OVCAR3 (cell line): ENCODE results near the gene ZBTB18.

- RRBS = no CpG with 5 or more reads among the region's 4 CpGs
These were observed at the start of gene ZBTB18 for GRCh38 chr1:244050883-244051440. ZBTB18 (plus strand) TSS chr1:244051283.

GRCh38 chr1:244053343-244053708 lies 2.2 kb downstream of the ZBTB18 start:
- RRBS = no CpG with 5 or more reads among the region's 7 CpGs

DNA sequence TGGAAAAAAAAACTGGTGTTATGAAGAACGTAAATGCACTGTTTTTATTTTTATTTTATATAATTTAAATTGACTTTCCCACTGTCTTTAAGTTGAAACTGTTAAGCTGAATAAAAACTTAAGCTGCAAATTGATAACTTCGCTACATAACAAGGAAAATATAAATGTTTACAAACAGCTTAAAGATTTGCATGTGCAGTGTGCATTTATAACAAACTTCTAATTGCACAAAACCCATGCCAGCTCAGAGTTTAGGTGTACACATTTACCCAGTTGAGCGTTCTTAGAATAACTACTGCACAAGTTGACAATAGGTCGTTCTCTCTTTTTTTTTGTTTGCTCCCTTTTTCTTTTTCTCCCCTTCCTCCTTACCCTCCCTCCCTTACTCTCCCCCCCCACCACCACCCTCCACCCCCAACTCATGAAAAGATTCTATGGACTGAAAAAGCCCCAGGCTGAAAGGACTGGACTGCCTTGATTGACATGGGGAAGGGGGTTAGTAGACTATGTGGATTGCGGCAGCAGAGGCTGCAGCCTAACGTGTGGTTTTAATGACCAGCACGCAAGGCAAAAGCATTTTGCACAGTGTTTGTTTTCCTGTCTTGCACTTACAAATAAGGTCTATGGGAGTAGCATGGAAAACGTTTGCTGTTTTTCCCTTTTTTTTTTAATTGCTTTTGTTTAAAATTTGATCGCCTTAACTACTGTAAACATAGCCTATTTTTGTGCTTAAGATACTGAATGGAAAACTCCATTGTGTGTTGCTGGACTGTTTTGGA lies 5.4 kb downstream of the ZBTB18 start:
- RRBS = no CpG with 5 or more reads among the region's 9 CpGs

DNA sequence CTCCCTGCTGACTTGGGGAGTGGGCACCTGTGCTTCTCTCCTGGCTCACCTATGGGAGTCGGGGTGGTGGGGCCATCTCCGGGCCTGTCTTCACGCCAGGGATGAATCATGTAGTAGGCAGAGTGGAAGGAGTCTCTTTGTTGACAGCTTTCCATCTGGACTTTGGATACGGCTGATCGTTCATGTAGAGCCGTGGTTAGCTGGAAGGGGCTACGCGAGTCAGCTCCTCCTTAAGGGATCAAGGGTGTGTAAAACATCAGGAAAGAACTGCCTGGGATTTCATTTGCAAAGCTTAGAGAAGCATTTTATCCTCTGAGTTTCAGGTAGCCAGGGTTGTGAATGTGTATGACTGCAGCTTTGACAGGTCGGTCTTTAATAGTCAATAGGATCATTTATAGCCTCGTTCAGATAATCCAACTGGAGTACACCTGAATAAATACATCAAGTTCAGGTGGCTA lies 14.4 kb downstream of the ZBTB18 start:
- RRBS = no CpG with 5 or more reads among the region's 10 CpGs

DNA sequence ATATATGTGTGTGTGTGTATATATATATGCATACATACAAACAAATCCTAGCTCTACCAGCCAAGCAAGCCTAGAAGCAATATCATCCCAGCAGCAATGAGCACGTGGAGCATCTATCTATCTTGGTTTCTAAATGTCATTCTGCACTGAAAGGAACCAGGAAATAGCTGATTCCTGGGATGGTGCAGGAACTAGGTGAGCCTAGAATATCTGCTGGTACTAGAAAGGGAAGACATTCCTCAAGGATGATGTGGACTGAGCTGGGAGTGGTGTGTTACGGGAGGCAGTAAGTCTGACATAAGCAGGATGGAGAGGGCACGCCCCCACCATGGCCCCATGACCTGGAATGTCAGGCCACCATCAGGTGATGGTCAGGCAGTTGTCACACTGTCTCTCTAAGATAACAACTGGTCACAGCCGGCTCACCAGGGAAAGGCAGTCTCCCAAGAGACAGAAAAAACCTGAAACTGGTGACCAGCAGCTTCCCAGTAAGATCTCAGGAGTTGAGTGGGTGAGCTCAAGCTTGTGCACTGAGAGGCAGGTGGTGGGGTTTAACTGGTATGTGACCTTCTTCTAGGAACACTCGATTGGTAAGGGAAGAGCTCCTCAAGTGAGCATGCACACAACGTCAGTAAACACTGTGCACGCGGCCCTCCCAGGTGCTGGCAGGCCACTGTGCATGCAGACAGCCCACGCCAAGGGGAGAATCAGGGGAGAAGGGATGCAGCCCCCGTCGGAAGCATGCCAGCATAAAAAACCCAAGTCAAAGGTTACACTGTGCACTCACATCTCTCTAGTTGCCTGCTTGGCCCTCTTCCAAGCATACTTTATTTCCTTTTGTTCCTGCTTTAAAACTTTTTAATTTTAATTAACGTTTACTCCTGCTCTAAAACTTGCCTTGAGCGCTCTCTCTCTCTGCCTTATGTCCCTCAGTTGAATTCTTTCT lies 49.4 kb upstream of the C1orf100 start:
- RRBS = no CpG with 5 or more reads among the region's 13 CpGs

DNA sequence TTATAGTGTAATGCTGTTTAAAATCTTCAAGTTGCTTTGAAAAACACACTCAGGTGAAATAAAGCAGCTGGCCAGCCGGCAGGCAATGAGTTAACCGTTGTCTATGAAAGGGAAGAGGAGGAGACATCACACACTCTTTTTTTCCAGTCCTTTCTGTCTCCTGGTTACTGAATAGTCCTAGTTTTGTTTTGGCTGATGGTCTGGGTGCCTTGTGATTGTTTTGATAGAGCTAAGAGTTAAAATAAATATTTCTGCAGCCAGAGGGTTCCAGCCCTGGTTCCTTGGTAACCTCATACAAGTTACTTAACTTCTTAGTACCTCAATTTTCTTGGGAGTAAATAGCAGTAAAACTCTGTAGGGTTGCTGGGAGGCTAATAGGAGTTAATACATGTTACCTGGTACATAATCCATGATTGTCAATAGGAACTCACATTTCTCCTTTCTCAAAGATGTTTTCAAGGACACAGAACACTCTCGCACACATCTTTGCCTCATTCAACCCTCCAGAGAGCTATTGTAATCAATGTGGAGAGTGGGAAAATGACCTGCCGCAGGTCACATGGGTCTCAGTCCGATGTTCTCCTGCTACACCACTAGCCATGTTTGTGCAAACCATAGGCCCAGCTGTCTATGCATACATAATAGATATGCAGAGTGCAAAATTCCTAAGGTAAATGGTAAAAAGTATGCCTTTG lies 9.8 kb downstream of the C1orf100 start:
- RRBS = no CpG with 5 or more reads among the region's 5 CpGs

GRCh38 chr1:244450596-244450890 lies 1.2 kb downstream of the ADSS2 start:
- RRBS = no CpG with 5 or more reads among the region's 7 CpGs

- RRBS = no CpG with 5 or more reads among the region's 6 CpGs
These were observed 2.6 kb downstream of the DESI2 start for GRCh38 chr1:244655167-244656335.

GRCh38 chr1:244851070-244852155 lies 12.9 kb downstream of the HNRNPU start:
- RRBS = no CpG with 5 or more reads among the region's 5 CpGs

DNA sequence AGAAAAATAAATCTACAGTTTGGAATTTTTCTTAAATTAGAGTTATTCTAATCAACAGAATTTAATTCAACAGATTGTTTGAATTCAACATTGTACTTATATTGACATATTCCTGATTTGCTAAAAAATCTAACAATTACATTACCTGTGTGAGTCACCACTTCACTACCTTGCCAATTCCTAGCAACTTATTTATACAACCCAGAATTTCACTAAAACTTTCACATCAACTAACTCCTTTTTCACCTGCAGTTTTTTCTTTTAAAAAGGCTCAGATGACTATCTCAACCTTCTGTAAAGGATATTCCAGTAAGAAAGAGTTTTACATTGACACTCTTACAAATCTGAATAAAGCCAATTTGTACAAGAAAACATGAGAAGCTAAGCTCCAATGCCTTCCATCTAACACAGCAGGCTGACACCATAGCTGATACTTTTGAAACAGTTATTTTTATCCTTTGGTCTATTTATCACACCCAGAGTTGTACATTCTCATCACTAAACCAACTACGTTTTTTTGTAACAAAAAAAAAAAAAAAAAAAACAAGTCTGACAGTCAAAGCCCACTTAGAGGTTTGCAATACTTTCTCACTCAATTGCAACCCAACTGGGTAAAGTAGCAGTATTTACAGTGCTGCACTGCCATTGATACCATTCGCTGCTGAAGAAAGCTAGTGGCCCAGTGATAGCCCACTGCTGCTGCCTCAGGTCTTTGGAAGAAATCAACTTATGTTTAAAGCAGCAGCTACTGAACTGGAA lies 2.9 kb downstream of the HNRNPU start:
- RRBS = no CpG with 5 or more reads among the region's 2 CpGs

- RRBS = no CpG with 5 or more reads among the region's 6 CpGs
These were observed 279 bp upstream of the EFCAB2 start for GRCh38 chr1:244969237-244969569.

DNA sequence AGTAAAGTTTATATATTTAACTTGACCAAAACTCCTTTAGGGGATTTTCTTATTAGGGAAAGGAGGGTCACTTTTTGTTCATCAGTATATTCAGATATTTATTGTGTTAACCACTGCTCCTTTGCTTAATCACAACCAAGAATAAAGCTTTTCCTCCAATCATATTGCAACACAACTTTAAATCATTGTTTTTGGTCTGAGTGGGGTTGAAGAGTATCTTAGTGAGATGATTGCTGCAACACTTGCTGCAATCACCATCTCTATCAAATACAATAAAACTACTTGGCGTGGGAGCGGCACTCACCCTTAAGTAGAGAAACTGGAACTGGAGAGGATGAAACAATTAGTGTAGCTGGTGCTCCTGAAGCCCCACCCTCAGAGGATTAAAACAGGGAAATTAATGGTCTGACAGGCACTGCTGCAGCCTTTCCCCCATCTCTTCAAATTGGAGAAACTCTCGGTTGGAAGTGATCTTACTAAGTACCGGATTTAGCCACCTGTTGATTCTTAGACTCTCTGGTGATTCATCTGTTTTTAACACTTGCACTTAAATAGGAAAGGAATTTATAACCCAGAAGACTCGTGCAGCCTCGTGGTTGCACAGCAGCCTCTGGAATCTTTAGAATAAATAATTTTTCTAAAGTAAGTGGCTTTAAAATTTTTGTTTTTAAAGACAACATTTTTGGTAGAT lies 80.6 kb upstream of the KIF26B start:
- RRBS = no CpG with 5 or more reads among the region's 6 CpGs

GRCh38 chr1:245598786-245599109 lies 444.0 kb downstream of the KIF26B start:
- RRBS = no CpG with 5 or more reads among the region's 7 CpGs

GRCh38 chr1:245807783-245808380 lies 653.1 kb downstream of the KIF26B start:
- RRBS = no CpG with 5 or more reads among the region's 6 CpGs

- RRBS = no CpG with 5 or more reads among the region's 3 CpGs
These were observed 653.6 kb downstream of the KIF26B start for GRCh38 chr1:245808381-245808814.

DNA sequence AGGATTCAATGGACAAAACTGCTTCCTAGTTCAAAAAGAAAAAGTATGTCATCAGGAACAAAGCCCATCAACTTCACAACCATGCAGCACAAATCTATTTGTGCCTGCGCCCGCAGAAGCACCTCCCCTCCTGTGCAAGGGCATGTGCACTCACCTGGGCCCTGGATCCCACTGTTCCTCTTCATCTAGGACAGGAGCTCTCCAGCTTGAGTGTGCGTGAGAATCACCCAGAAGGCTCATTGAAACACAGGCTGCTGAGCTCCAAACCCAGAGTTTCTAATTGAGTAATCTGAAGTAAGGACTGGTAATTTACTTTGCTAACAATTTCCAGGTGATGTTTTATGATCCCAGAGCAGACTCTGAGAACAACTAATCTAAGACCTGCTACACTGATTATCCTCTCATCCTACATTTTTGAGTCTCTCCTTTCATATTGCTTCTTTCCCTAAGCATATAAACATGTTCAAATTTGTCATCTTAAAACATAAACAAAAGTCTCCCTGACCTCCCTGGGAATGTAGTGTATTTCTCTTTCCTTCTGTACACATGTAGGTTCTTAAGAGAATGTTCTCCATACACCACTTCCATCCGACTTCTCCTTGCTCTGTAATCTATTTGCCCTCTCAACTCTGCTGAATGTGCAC lies 522.6 kb downstream of the SMYD3 start:
- RRBS = no CpG with 5 or more reads among the region's 4 CpGs

DNA sequence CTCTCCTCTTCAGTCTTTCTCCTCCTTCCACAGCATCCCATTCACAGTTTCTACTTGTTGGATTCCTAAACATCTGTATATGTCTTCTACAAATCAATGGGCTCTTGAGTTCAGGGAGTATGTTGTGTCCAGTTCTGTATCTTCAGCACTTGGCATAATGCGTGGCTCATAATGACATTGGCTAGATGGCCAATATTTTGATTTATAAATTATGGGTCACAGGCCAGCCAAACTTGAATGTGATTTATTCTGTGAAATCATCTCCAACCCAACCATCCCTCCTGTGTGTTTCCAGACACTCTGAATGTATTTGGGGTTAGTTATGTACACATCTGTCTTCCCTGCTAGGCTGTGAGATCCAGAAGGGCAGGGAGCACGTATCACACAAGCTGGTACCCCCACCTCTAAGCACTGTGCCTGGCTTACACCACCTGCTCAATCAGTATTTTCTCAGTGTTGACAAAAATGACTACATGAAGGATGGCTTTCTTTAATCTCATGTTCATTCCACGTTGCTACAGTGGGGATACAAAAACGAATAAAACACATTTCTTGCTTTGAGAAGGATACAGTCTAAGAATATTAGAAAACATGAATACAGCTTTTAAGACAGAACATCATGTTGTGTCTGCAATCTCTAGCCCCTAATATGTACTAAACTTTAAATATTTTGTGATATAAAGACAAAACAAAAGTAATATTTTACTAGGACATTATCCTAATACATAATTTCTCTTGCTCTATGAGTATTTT lies 386.4 kb downstream of the SMYD3 start:
- RRBS = no CpG with 5 or more reads among the region's 4 CpGs

DNA sequence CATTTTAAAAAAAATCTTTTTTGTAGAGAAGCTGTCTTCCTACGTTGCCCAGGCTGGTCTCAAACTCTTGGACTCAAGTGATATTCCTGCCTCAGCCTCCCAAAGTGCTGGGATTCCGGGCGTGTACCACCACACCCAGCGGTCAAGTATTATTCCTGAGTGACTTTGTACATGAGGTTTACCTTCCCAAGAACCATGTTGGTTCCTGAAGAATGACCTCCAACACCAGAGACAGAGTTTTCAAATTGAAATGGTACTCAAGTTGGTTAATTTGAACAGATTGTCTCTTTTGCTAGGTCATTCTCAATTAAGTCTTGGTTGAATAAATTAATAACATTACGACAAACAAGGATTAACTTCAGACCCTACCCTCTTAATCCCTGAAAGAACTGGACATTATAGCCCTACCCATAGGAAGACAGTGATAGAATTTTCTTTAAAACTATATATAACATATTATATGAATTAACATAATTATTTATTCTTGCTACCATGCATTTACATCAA lies 237.3 kb downstream of the SMYD3 start:
- RRBS = no CpG with 5 or more reads among the region's 5 CpGs

DNA sequence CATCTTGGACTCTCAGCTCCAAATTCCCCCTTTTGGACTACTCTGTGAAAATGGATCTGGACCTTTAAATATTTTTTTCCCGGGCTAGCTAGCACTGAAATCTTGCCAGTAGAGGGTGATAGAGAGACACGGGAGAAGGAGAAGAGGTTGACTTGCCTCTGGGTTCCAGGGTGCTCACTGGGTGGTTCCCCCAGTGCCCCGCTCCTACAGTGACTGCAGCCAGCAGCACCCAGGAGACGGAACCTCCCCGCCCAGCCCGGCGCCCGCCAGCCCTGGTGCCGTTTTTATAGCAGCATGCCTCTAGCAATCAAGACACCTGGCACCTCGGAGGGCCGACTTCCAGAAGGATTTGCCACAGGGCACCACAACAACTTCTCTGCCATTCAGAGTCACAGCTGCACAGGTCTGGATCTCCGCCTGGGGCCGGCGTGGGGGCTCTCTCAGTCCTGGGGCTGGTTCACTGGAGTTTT lies 34.6 kb upstream of the SCCPDH start:
- RRBS = 8% methylated on average over 6 of the region's 14 CpGs